Neural progenitor cell (in vitro differentiated cells): ENCODE measurements around a stretch of chr15.

GRCh38 chr15:72758062-72758636 is 25.4 kb downstream of the ADPGK start:
- RAMPAGE, long total RNA: no peak

GRCh38 chr15:73069533-73070080 is 17.3 kb downstream of the NEO1 start:
- RAMPAGE, long total RNA: no peak

- RAMPAGE, long total RNA: no peak
Observed at GRCh38 chr15:73176152-73176946, 124.1 kb downstream of the NEO1 start.

DNA sequence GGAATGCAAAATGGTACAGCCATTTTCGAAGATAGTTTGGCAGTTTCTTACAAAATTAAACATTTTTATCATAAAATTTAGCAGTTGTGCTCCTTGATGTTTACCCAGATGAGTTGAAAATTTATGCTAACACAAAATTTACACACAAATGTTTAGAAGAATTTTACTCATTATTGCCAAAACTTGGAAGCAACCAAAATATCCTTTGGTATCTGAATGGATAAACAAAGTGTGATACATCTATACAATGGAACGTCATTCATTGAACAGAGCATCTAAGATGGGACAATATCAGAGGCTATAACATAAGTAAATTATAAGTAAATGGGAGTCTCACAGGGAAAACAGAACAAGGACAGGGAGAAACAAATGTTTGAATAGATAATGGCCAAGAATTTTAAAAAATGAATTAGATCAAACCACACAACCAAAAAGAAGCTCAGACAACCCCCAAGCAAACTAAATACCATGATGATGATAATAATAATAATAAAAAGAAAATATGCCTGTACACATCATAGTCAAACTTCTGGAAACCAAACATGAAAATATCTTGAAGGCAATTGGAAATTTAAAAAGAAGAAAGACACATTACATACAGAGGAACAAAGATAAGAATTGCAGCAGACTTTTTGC is 133.4 kb downstream of the NEO1 start:
- RAMPAGE, long total RNA: no peak

- RAMPAGE, long total RNA: no peak
Observed at GRCh38 chr15:73374479-73374776, 5.7 kb upstream of the HCN4 start.

DNA sequence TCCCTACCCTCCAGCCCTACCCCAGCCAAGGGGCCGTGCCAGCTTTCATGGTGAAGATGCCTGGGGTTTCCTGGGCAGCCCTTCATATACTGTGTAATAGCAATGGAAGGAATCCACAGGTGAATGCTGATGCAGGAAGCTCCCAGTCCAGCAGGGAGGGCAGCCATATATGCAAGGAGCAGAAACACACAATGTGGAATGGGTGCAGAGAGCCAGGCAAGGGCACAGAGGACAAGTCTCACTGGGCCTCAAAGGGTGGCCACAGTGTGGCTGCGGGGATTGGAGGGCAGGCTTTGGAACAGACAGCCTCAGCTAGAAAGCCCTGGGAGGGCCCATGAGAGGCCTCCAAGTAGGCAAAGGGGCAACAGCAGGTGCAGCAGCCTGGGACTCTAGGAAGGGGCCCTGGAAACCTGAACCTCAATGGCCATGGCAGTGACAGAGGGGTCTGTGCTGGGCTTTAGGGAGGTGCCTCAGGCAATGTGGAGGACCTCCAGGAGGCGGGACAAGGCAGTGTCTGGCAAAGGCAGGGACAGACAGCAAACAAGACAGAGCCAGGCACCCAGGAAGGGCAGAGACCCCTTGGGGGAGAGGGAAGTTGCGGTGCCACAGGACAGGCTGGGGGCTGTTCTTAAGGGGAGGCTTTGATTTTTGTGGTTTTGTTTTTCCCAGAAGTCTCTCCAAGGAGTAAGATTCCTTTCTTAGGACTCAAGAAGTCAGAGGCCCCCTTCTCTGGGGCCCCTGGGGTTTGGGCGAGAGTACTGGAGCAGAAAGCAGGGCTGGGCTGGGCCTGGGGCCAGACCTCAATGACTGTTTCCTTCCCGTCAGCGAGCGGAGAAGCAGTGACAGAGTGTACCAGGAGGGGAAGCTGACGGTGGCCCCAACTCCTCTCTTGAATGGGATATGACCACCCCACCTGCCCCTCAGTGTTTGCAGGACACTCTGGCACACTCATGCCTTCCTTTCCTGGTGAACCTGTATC is 9.8 kb downstream of the STOML1 start:
- RAMPAGE, long total RNA: no peak

DNA sequence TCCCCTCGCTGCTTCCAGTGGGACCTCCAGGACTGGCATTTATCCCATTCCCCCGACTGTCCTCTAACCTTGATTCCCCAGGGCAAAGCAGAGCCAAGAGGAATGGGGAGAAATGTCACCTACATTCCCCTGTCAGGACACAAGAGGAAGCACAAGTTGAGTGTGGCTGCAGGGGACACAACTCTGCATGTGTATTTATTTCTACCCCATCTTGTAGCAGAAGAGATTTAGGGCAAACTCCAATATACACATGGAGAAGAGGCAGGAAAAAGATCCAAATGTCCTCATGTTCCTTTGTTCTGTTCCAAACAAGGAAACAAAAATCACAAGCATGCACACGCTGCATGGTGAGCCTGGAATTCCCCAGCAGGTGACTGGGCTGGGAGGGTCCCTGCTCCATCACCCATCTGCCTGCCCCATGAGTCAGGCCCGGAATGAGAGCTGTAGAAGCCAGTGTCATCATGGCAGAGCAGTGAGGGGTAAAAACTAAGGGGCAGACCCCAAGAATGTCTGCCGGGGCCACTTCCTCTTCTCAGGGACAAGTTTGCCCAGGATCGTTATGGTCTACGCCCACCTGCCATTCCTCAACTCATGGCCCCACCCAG is 4.1 kb downstream of the STOML1 start:
- RAMPAGE, long total RNA: no peak

- RAMPAGE, long total RNA: no peak
Observed at GRCh38 chr15:73989130-73989833, 2.8 kb downstream of the STOML1 start.

DNA sequence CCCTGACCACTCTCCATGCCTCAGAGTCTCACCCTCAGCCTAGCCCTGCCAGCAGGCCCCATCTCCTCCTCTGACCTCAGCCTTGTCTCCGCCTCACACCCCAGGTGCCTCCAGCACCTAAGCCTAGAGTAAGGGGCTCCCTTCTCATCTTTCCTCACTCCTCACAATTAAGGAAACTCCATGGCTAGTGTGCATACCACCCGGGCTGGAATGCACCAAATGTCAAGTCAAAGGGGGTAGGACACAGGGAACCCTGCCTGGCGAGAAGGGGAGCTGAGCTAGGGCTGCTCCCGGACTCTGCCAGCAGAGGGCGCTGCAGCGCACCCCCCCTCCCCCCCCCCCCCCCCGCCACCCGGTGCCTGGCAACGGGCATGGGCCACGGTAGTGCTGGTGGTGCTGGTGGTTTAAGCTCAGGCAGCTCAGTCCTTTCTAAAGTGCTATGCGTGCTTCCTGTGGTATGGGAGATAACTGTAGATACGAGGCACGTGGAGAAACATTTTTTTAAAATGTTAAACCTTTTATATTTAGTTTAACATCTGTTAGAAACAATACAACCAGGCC is 34.0 kb downstream of the GOLGA6A start:
- RAMPAGE, long total RNA: no peak

DNA sequence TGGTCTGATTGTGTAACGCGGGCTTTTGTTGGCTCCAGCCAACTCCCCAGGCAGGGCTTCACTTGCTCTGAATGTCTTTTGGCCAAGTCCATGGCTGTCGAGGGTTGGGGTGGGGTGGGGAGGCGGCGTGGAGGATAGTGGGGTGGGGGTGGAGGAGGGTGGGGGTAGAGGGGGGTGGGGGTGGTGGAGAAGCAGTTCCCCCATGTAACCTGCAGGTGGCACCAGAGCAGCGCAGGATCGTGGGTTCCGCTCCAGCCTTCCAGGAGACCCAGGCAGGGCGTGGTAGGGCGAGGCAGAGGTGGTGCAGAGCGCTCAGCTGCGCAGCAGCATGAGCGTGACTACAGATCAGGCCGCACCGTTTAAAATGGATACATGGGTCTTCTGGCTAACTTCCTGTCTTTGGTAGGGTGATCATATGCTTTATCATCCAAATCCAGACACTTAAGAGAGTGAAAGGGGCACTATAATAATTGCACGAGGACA is 28.3 kb downstream of the GOLGA6A start:
- RAMPAGE, long total RNA: no peak

DNA sequence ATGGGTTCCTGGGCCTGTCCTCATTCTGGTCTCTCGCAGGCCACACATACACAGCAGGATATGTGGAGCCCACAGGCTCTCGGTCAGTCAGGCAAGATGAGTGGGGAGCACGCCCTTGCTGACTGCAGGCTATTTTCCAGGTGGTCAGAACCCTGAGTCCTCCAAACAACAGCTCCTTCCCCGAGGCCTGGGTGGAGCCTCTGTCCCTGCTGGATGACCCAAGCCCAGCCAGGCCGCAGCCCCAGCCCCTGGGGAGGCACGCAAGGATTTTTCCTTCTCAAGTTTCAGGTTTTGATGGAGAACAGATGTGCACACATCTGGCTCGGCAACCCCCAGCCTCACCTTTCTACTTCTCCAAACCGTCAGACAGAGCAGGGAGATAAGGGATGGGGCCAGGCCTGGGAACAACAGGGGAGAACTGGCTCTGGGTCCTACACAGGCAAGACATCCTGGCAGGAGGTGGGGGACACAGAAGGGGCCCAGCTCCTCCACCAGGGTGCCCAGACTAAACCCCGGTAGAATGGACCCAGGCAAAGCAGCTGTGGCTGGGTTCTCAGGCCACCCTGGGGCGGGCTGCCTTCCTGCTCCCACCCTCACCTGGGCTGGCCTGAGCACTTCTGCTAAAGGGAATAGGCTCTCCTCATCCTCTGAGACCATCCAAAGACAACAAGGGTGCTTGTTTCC is 1.5 kb downstream of the STRA6 start:
- RAMPAGE, long total RNA: no peak

DNA sequence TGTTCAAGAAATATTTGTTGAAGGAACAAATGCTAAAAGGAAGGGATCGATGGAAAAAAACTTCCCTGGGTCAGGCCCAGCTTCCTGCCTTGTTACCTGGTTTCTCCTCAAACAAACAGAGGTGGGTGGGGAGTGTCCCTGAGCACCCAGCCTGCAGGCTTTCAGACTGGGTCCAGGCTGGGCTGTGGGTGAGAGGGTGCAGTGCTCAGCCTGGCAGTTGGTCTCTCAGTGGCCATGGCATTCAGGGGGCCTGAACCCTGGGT is 14.4 kb upstream of the STRA6 start:
- RAMPAGE, long total RNA: no peak

- RAMPAGE, long total RNA: no peak
Observed at GRCh38 chr15:74365275-74365606, 2.2 kb downstream of the CYP11A1 start.

DNA sequence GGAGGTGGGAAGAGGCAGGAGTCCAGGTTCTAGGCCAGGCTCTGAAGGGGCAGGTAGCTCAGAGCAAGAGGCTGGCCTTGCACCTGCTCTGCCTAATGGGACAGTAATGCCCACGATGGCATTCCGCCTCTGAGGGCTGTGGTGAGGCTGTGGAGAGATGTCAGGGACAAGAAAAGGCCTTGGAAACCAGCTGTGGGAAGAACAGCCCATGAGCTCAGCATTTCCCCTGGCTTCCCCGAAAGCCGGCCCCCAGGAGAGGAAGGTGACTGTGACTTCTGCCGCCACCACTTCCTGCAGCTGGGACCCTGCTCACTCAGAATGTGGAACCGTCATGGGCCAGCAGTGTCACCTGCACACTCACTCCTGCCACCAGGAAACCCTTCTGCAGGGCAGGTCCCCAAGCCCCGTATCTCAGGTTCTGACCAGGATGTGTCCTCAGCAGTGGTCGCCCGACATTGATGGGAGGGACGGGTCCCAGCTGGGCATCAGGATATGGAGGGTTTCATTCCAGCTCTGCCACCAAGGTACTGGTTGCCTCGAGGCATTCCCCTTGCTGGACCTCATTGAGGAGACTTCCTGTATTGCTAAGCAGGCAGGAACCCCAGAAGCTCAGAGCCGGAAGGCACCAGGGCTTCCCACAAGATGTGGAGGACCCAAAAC is 30.8 kb downstream of the SEMA7A start:
- RAMPAGE, long total RNA: no peak

DNA sequence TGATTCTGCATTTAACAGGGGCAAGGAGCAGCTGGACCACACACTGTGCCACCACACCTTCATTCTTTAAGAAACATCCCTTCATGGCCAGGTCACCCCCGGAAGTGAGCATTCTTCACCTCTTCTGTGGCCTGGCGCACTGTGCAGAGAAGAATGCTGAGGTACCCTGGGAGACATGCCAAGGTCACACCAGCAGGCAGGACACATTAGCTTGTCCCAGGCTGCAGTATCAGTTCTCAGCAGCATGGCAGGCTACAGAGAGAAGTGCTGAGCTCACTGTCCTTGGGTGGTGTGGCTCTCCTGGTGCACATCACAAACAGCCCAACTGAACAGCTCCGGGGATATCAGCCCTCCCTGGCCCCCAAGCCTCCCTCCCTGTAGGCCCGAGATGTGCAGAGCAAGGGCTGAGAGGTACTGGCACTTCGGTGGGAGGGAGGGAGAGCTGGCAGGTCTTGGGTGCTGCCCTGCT is 13.5 kb downstream of the SEMA7A start:
- RAMPAGE, long total RNA: no peak

DNA sequence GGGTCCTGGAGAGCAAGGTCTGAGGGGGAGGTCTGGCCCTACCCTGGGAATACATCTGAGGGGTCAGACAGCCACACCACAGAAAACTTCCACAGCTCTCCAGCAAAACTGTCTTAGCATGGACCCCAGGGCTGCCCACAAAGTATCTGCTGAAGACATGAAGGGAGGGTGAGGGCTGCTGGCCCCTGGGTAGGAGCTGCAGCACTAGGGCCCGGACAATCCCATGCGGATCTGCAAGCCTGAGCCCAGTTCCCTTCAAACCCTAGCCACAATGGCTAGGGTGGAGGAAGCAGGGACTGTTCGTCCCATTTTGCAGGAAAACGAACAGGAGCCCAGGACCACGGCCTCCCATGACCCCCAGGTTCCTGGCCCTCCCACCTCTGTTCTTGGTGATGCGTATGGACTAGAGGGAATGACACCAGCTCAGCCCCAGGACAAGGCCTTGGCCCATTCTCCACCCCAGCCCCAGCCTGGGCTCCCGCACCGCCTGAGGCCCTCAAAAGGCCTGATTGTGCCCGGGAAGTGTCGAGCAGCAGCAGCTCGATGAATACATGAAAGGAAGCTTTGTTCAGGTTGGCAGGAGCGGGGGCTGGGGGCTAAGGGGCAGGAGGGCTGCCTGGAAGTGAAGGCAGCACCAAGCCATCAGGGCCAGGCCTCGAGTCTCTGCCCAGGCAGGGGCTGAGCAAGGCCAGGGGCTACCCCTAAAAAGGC is 12.4 kb downstream of the SEMA7A start:
- RAMPAGE, long total RNA: no peak

GRCh38 chr15:74525006-74525536 is 15.9 kb upstream of the ARID3B start:
- RAMPAGE, long total RNA: no peak

GRCh38 chr15:74540020-74541106 is 657 bp upstream of the ARID3B start:
- RAMPAGE, long total RNA: no peak

- RAMPAGE, long total RNA: no peak
Observed at GRCh38 chr15:74588317-74588957, 27.2 kb upstream of the CLK3 start.

GRCh38 chr15:74653299-74653859 is 37.7 kb downstream of the CLK3 start:
- RAMPAGE, long total RNA: no peak